Measurements from ENCODE around the gene SLC9A3.

- RRBS, 2 experiments = no CpG with 5 or more reads among the region's 5 CpGs
Measured at GRCh38 chr5:168467-168727, 22.9 kb upstream of the LRRC14B start.

DNA sequence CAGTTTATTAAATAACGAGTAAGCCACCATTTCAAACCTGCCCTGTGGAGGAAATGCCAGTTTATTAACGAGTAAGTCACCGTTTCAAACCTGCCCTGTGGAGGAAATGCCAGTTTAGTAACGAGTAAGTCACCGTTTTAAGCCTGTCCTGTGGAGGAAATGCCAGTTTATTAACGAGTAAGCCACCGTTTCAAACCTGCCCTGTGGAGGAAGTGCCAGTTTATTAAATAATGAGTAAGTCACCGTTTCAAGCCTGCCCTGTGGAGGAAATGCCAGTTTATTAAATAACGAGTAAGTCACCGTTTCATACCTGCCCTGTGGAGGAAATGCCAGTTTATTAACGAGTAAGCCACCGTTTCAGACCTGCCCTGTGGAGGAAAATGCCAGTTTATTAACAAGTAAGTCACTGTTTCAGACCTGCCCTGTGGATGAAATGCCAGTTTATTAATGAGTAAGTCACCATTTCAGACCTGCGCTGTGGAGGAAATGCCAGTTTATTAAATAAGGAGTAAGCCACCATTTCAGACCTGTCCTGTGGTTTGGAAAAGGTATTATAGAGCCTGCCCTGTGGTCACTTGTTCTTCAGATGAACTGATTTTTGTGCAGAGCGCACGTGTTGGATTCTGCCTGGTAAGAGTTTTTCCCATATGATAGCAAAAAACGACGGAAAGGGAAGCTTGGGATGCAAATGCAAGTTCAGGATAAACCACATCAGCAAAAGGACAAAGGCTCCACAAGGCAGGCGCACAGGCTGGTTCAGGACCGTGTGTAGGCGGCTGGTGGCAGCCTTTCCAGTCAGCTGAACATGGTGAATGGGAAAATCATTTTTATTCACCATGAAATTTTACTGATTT, 18.8 kb upstream of the PDCD6 start:
- RRBS, 2 experiments = no CpG with 5 or more reads among the region's 20 CpGs

DNA sequence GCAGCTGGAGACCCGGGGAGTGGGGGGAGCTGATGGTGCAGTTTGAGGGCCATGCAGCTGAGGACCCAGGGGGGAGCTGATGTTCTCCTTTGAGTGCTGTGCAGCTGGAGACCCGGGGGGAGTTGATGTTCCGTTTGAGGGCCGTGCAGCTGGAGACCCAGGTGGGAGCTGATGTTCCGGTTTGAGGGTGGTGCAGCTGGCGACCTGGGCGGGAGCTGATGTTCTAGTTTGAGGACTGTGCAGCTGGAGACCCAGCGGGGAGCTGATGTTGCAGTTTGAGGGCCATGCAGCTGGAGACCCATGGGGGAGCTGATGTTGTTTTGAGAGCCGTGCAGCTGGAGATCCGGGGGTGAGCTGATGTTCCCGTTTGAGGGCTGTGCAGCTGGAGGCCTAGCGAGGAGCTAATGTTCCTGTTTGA, 14.6 kb downstream of the PDCD6 start:
- RRBS, 2 experiments = 94 to 96% methylated on average over 5 of the region's 12 CpGs

- RRBS, 2 experiments = 5 to 7% methylated on average over 5 of the region's 44 CpGs
Measured at GRCh38 chr5:442139-442993, 610 bp upstream of the EXOC3 start.

DNA sequence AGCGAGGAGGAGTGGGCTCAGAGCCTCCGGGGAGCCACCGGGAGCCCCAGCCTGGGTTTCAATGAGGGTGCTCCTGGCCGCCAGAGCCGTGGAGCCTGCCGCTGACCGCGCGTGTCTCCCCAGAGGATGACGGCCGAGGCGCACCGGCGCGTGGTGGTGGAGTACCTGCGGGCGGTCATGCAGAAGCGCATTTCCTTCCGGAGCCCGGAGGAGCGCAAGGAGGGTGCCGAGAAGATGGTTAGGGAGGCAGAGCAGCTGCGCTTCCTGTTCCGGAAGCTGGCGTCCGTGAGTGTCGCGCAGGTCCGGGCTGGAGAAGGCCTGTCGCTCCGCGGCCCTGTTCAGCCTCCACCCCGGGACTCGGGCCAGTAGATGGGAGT, 22.0 kb downstream of the EXOC3 start:
- RRBS, 2 experiments = 90 to 95% methylated on average over 19 to 23 of the region's 34 CpGs

GRCh38 chr5:522906-523749, 1.1 kb downstream of the SLC9A3 start:
- RRBS, 2 experiments = 2 to 16% methylated on average over 2 of the region's 35 CpGs

DNA sequence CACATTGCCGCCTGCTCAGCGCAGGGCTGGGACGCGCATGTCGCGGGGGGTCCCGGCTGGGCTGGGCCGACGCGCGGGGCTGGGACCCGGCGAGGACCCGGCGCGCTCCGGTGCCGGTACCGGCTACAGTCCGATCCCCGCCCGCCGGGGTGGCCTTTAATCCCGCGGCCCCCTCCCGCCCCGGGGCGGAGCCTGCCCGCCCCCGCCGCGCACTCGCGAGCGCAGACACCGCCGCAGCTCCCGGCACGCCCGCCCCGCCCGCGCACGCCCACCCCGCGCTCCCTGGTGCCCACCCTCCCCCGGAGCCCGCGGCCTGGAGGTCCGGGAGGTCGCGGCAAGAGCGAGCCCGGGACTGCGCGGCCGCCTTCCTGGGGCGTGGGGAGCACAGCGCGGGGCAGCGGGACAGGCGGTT, at the start of gene SLC9A3:
SLC9A3 (minus strand) TSS at position 132 of the 412 bp plus-strand sequence.
- RRBS, 2 experiments = 2% methylated on average over 34 of the region's 62 CpGs

DNA sequence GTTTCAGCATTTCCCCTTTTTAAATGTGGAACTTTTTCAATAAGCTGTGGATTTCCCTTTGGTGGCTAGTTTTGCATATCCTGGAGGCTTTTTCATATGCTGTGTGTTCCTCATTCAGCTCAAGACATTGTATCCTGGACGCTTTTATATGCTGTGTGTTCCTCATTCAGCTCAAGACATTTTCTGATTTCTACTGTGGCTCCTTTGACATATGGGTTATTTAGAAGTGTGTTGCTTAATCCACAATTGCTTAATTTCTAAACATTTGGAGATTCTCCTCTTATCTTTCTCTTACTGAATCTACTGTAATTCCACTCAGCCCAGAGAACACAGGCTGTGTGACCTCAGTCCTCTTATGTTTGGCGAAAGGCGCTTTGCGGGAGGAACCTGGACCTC, 5.8 kb upstream of the SLC9A3 start:
- RRBS, 2 experiments = no CpG with 5 or more reads among the region's 4 CpGs

DNA sequence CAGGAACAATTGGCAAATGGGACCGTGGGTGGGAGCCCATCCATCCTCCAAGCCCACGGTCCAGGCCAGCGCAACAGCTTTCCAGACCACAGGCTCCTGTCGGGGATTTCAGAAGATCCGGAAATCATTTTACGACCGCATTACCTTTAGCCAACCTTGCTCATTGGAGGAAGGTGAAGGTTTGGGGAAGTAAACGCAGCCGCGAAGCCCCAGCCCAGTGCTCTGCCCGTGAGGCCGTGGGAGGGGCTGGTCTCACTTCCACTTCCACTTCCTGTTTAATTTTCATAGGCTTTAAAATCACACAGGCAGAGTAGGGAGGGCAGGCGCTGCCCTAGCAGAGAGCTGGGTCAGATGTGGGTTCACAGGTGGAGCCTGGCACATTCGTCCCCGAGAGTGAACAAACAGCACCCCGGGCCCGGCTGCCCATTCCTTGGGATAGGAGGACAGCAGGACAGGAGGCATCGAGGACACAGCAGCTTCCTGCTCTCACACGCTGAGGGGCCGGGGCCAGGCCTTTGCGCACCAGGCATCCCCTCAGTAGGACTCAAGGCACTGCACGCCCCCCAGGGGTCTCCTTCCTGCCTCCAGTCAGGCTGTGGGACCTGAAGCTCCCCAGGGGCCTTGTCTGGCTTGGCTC, 19.8 kb upstream of the SLC9A3 start:
- RRBS, 2 experiments = 80 to 100% methylated on average over 2 to 3 of the region's 22 CpGs

DNA sequence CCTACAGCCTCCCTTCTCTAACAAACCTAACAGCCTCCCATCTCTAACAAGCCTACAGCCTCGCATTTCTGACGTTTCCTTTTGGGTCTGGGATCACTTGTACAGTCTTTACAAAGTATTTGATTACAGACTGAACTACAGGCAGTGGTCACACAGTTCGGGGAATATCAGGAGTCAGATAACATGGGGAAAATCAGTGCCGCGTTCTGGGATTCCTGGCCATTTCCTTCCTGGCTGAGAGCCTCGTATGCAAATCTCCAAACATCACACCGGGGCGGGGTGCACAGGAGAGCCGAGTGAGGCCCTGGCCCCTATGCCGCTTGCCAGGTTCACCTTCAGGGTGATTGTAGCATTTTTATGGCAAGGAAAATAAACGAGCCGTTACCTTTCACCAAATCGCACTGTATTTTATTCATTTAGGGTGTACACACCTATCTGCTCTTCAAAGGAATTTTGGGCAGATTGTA, 29.6 kb upstream of the SLC9A3 start:
- RRBS, 2 experiments = no CpG with 5 or more reads among the region's 13 CpGs

DNA sequence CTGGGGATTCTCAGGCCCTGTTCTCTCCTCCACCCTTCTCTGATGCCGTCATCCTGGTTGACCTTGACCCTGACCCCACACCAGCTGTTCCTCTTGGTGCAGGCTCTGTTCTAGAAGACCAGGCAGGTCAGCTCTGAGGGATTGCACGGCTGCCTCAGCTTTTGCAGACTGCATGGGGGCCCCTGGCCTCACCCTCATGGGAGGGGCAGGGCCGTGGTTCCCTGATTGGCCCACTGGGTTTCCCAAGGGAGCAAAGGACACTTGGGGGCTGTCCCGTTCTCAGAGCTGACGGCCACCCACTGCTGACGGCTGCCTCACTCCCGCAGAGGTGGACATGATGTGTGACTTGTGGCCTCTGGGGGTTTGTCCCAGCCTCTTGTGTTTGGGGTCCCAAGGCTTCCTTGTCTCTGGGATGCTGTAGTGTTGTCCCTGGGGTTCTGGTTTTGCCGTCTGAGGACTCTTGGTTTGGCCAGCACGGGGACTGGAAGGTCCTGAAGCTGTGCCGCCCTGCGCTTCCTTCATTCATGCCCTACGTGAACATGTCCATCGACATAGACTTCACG, 34.4 kb downstream of the CEP72 start:
- RRBS, 2 experiments = no CpG with 5 or more reads among the region's 14 CpGs

- RRBS, 2 experiments = 97 to over 99% methylated on average over 7 of the region's 45 CpGs
Measured at GRCh38 chr5:662955-663544, 30.1 kb downstream of the TPPP start.

GRCh38 chr5:703385-703919, 10.3 kb upstream of the TPPP start:
- RRBS, 2 experiments = no CpG with 5 or more reads among the region's 9 CpGs

- RRBS, 2 experiments = 72% methylated on average over 10 to 11 of the region's 31 CpGs
Measured at GRCh38 chr5:757529-758638, 26.6 kb downstream of the ZDHHC11B start.

GRCh38 chr5:862077-862945, 11.5 kb upstream of the ZDHHC11 start:
- RRBS, 2 experiments = no CpG with 5 or more reads among the region's 28 CpGs

DNA sequence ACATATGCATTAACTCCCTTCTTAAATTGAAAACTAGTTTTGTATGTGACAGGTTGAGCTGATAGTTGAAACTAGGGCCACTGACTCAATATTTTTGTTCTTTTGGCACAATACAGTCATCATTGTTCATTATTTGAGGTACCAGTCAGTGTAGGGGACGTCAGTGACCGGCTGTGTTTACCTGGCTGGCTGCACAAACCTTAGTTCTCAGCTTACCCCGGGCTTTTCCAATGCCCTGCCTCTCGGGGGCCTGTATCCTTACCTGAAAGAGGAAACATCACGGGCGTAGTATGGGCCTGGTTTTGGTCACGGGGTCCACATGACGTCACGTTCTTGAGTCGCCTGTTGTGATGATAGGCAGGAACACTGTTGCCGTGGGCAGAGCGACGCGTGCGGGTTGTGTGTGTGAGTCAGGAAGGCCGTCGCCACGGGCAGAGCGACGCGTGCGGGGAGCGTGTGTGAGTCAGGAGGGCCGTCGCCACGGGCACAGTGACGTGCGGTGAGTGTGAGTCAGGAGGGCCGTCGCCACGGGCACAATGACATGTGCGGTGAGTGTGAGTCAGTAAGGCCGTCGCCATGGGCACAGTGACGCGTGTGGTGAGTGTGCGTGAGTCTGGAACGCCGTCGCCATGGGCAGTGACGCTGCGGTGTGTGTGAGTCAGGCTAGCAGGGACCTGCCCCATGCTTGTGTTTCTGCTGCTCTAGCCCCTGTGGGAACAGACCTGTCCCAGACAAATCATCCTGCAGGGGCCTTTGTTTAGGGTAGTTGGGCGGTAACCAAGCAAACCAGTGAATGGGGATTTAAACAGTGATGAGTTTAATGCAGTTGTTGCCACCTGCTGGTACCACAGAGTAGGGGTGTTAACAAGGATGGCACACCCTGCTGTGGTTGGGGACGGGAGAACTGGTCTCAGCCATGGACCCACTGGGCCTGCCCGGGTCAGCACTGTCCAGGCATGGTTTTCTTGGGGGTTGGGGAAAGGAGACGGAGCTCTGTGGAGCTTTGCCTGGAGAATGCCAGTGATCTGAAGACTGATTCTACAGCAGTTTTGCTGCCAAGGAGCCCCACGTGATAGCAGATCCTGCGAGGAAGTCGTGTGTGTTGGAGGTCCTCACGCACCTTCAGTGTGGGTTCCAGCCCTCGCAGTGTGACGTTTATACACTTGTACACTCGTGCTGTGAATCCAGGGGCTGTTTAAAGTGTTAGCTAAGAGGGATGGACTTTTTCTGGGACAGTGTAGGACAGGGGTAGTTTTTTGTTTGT, 19.8 kb downstream of the TRIP13 start:
- RRBS, 2 experiments = 8 to 25% methylated on average over 1 to 2 of the region's 53 CpGs

DNA sequence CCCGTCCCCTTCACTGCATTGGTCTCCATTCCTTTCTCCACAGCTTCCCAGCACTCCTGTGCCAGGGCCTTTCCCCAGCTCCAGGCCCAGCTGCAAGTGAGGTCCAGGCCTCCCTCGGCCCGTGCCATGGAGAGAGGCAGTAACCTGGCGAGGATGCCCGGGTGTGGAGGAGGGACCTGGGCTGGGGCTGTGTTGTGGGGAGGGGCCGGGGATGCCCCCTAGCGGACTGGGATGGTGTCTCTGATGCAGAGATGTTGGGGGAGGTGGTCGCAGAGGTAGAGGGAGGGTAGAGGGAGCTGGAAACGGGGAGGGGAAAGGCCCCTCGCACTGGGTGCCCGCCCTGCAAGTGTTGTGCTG, 26.2 kb upstream of the NKD2 start:
- RRBS, 2 experiments = 24 to 34% methylated on average over 2 of the region's 11 CpGs

DNA sequence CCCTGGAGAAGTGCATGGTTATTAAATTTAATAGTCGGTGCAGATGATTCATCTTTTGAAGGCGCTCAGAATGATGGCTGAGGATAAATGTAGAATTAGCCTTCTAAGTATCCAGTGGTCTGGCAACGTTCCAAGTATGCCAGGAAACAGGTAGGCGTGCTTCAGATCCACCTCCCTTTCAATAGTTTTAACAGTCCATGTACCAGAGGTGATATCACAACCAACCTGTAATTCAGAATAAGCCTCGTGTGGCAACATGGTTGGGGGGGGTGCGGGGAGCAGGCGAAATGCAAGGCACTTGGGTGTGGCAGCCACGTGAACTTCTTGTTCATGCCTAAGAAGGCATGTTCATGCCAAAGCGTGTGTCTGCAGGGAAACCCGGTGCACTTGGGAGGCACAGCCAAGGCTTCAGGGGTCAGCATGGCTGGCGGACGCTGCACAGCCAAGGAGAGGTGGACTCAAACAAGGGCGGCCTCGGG, 5.2 kb upstream of the NKD2 start:
- RRBS, 2 experiments = no CpG with 5 or more reads among the region's 14 CpGs

DNA sequence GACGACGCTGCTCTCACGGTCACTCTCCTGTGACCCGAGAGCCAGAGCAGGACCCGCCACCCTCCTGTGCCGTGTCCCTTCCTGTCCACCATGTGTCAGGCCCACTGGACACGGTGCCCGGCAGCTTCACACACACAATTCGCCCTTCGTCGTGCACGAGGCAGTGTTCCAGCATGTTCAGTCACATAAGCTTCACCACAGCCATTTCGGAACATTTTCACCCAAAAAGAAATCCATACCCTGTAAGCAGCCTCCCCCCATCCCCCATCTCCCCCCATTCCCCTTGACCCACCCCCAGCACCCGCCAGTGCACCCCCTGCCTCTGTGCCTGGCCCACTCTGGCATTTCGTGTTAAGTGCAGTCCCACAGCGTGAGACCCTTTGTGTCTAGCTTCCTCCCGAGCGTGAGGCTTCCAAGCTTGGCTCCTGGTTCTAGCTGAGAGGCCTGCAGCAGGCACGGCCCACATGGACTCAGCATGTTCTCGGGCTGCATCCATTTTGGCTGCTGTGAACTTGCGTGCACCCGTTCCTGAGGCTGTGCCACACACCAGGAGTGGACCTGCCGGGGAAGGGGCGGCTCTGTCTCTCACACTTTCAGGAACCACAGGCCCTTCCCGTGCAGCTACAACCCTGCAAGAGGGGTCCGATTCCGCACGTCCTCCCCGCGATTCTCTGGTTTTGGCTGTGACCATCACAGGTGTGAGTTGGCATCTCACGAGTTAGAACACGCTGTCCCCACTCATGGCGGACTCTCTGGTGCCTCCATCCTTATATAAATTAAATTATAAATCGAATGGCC, 40.7 kb downstream of the NKD2 start:
- RRBS, 2 experiments = no CpG with 5 or more reads among the region's 34 CpGs

DNA sequence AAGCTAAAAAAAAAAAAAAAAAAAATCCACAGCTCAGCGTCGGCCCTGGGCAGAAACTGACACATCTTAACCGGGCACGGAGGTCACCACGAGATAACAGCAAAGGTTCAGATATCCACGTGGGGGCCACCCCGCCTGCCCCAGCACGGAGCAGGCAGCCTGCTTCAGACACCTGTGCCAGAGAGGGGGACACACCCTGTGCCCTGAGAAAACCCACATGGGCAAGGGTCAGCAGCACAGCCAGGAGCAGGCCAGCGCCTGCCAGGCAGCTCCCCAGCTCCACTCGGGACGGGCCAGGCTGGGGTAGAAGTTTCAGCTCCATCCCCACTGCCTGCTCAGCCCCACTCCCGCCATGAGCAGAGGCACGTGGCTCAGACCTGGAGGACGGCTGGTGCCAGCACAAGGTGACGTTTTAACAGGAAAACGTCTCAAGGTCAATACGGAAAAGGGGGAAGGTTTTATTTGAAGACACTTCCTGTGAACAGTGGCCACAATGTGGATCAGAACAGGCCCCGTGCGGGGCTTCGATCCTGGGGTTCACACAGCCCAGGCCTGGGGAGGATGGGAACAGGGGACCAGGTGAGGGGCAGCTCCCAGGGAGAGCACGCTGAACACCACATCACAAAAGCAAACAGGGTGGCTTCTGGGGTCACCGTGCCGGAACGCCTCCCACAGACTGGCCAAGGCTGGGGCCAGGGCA, 22.1 kb downstream of the SLC12A7 start:
- RRBS, 2 experiments = no CpG with 5 or more reads among the region's 24 CpGs

Data from bronchial epithelial cell (primary cell).